Mesenchymal stem cell of Wharton's jelly (primary cell): ENCODE results near the gene GYPA.

GRCh38 chr4:139919507-139920117, 234.4 kb downstream of the MAML3 start:
- CAGE, long polyA plus RNA: no peak

GRCh38 chr4:139978592-139979081, 175.3 kb downstream of the MAML3 start:
- CAGE, long polyA plus RNA: no peak

DNA sequence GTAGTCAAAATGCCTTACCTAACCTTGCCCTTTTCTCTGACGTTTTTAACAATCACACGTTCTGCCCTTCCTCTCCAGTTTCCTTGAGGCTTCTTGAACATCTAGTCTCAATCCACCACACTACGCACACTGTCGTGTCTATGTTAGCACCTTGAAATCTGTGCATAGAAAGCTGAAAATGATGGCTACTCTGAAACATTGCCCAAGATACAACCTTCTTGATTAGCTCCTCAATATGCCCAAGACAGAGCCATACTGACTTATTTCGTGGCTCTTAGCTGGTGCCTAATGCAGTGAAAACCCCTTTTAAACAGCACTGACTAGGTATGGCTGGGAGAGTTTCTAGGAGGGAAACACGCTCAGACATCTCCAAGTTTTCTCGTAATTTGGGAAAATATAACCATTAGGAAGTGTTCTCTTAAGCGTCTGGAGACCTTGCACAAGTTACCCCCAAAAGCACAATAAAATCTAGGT, 29.8 kb downstream of the MAML3 start:
- CAGE, long polyA plus RNA: no peak

DNA sequence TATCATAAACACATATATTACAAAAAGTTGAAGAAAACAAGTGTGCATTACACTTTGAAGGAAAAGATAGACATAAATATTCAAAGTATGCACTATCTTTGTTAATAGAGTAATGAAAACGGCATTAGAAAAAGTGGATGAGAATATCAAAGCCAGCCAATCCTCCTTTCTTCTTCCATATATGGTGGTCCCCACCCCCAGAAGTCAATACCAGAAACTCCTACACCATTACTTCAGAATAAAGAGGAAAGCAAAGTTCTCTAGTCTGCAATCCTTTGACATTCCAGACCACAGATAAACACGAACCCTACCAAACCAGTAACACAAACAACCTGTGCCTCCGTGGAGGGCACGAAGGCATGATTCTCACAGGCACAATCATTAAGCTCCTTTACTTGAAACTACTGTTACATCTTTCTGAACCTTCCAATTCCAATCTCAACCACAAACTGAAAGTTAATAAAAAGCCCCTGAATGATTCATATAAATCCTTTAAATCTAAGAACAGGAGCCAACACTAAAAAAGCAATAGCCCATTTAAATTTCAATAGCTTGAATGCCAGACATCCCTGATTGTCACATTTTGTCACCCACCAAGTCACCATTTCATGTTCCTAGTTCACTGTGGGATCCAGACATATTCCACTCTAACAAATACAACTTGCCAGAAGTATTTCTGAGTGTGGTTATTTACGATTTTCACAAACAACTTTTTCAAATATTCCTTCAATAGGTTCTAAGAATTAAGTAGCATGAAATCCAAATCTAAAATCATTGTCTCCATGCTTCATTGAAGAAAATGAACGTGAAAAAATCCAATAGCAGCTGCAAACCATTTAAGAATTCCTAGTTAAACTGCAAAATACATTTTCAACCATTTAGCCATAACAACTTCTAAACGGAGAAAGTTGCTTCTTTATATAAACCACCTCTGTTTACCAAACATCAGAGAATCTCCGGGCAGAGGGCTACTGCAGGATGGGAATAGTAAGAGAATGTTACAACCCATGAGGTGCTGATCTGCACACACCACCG, 16.1 kb downstream of the MAML3 start:
- CAGE, long polyA plus RNA: no peak

GRCh38 chr4:140695981-140696354, 60.2 kb downstream of the TBC1D9 start:
- CAGE, long polyA plus RNA: no peak

DNA sequence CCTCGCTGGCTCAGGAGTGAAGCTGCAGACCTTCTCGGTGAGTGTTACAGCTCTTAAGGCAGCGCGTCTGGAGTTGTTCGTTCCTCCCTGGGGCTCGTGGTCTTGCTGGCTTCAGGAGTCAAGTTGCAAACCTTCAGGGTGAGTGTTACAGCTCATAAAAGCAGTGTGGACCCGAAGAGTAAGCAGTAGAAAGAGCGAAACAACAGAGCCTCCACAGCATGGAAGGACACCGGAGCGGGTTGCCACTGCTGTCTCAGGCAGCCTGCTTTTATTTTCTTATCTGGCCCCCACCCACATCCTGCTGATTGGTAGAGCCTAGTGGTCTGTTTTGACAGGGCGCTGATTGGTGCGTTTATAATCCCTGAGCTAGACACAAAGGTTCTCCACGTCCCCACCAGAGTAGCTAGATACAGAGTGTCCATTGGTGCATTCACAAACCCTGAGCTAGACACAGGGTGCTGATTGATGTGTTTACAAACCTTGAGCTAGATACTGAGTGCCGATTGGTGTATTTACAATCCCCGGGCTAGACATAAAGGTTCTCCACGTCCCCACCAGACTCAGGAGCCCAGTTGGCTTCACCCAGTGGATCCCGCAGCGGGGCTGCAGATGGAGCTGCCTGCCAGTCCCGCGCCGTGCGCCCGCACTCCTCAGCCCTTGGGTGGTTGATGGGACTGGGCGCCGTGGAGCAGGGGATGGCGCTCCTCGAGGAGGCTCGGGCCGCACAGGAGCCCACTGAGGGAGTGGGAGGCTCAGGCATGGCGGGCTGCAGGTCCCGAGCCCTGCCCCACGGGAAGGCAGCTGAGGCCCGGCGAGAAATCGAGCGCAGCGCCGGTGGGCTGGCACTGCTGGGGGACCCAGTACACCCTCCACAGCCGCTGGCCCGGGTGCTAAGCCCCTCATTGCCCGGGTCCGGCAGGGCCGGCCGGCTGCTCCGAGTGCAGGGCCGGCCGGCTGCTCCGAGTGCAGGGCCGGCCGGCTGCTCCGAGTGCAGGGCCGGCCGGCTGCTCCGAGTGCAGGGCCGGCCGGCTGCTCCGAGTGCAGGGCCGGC, 112.0 kb downstream of the ZNF330 start:
- CAGE, long polyA plus RNA: no peak

DNA sequence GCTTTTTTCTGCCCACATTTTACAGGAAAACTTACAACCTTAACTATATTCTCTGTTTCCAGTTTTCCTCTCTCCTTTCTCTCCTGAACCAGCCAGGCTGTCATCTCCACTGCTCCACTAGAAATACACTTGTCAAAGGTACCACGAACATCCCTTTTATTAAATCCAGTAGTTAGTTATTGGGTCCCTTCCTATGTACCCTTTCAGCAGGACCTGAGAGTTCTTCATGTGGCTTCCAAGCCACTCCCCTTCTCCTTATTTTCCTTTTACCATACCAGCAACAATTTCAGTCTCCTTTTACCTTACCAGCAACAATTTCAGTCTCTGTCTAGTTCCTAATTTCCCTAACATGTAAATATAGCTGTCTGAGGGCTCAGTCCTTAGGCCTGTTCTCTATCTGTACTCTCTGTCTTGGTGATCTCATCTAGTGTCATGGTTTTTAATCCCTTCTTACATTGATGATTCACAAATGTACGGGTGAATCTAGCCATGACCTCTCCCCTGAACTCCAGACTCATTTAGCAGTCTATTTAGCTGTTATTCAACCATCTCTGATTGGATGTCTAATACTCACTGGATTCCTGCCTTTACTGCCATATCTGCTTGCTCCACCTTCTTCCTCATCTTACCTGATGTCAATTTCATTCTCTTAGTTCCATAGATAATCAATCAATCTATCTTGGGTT, 7.1 kb downstream of the IL15 start:
- CAGE, long polyA plus RNA: no peak

GRCh38 chr4:142351861-142352694, 494.0 kb downstream of the INPP4B start:
- CAGE, long polyA plus RNA: no peak

DNA sequence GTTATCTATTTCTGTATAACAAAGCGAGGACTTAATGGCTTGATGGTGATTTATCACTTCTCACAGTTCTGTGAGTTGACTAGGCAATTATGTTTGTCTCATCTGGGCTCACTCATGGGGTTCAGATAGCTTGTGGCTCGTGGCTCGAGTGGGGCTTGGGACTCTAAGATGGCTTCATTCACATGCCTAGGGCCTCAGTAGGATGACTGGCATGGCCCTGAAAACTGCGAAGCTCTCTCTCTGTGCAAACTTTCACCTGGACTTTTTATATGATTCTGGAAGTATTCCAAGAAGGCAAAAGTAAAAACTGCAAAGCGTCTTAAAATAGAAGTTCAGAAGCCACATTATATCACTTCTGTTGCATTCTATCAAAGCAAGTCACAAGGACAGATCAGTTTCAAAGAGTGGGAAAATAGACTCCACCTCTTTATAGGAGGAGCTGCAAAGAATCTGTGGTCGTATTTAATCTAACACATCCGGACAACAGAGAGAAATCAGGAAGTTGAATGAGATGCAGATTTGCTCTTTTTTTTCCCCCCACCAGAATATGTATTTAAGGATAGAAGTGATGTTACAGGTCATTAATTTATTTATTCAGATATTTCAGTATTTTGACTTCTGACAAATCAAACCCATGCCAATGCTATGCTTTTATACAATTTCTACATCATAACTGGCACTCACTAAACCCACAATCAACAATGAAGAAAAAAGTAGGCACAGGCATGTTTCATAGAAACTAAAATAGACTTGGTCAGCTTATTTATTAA, 491.1 kb downstream of the INPP4B start:
- CAGE, long polyA plus RNA: no peak

GRCh38 chr4:142416775-142417079, 429.4 kb downstream of the INPP4B start:
- CAGE, long polyA plus RNA: no peak

- CAGE, long polyA plus RNA: no peak
Measured at GRCh38 chr4:142912786-142913348, 66.8 kb upstream of the INPP4B start.

DNA sequence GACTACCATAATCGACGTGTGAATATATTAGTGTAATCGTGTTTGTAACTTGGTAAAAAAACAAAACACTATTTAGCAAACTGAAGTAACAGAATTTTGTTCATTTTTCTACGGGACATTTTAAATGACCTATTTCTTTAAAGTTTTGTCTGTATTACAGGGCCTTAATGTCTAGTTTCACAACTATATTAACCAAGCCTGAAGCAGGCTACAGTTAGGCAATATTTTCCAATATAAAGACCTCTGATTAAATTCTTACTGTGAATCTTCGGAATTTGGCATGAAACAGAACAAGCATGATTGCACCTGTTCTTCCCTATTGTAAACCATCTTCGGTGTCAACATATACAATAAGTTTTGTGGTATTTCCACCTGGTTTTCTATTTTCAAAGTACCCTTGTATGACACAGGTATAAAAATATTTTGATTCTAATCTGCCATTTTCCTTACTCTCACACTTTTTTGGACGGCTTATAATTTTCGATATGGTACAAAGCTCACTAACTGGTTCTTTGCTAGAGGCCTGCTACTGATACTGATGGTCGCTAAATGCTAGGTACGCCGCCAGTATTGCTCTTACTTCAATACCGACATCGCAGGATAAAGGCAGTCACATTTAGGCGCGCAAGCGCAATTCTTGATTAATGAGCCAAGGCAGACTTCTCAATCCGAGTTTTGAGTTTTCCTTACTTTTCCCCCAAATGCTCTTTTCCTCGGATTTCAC, 737 bp upstream of the USP38 start:
- CAGE, long polyA plus RNA: no peak

DNA sequence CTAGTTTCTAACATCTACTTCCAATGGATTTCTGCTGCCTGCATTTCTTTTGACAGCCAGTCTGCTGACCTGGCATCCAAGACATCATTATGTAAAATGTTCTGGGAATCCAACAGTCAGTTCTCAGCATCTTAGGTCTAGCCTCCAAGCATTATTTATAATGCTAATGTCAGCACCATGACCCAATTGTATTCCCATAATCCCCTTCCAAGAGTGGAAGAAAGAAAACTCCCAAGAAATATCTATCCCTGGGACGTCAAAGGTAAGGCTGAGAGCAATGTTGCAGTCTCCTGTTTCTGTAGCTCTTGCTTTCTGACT, 50.6 kb upstream of the GAB1 start:
- CAGE, long polyA plus RNA: no peak

DNA sequence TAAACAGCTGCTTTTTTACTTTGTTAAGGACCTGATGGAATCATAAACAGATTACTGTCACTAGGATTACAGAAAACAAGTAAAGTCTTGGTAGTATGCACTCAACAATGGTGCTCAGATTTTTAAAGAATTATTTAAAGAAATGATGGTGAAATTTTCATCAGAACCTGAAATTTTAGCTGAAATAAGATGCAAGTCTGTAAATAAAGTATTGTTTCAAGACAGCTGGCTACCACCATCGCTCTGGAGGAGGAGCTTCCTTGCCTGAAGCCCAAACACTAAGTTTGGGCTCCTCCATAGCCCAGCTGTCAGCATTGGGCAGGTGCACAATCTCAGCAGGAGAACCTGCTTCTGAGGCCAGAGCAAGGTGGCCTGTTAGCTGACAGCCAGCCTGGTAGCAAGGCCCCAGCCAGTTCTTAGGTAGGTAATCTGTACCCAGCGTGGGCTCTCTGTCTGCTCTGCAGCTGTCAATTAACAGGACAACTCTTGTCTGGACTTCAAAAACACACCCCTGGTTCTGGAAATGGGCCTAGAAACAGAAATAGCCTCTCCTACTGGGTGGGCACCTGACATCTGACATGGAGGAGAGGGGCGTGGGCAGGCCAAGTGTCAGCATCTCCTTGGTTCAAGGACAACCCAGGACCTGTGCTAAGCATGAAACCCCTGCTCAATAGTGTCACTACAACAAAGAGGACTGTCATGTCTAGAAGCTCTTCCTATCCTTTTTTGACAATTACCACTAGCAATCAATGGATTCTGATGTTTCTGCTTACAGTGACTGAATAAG, 4.7 kb downstream of the GAB1 start:
- CAGE, long polyA plus RNA: no peak

- CAGE, long polyA plus RNA: no peak
Measured at GRCh38 chr4:143343698-143344610, 7.3 kb downstream of the GAB1 start.

GRCh38 chr4:143390583-143391218, 54.0 kb downstream of the GAB1 start:
- CAGE, long polyA plus RNA: no peak

GRCh38 chr4:143554746-143555217, 41.3 kb downstream of the SMARCA5 start:
- CAGE, long polyA plus RNA: no peak

DNA sequence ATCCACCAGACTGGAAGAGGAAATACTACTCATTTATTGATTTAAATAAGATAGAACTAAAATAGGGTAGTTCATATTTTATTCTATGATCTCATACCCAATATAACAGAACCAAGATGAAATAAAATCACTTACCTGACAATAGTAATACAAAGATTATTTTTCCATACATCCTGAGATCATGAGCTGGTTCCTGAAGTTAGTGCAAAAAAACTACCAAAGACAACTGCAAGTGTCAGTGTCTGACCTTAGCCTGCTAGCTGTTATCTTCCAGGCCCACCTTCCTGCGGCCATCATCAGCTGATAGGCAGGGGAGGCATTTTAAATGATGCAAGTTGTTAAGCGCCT, at the start of gene GYPA:
TSS of gene GYPA (minus strand) at position 255 of the 348 bp plus-strand sequence.
- CAGE, long polyA plus RNA: no peak

DNA sequence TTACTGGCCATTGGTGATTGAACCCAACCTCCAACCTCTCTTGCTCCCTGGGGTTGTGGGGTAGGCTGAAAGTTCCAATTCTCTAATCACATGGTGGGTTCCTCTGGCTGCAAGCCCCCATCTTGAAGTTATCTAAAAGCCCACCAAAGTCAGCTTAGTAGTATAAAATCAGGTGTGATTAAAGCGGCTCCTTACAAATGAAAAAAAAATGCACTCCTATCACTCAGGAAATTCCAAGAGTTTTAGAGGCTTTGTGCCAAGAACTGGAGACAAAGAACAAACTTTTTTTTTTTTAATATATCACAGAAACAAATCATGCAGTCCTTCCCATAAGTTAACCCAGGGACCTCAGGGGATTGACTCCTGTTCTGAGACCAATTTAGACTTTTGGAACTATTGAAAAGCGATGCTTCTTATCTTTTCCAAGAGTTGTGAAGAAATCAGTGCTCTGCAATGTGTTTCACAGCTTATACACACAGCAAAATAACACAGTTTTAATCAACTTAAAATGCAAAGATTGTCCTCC, 53.6 kb downstream of the HHIP start:
- CAGE, long polyA plus RNA: no peak

GRCh38 chr4:144782914-144783236, 136.9 kb downstream of the HHIP start:
- CAGE, long polyA plus RNA: no peak